HT1080 (cell line): ENCODE measurements around a stretch of chr22.

DNA sequence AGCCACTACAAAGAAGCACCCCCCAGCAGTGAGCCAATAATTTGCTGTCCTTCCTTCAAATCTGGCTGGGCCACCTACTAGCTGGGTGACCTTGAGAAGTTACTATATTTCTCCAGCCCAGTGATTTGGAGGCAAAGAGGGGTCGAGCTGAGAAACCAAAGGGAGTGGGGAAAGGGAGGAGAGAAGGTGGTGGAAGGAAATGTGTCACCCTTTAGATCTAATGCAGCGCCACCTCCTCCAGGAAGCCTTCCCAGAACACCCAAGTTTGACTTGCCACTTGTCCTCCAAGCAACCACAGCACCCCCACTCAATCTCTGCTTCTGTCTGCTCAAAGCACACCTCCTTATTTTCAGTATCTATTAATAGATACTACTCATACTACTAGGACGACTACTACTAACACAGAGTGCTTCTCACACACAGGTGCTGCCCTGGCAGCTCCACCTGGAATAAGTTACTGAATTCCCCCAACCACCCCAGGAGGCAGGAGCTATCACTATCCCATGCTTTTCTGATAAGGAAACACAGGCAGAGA, 13.5 kb downstream of the RAC2 start:
RAMPAGE:
- cytosol, long total RNA = no peak
- long total RNA = no peak
- nucleus, long total RNA = no peak

DNA sequence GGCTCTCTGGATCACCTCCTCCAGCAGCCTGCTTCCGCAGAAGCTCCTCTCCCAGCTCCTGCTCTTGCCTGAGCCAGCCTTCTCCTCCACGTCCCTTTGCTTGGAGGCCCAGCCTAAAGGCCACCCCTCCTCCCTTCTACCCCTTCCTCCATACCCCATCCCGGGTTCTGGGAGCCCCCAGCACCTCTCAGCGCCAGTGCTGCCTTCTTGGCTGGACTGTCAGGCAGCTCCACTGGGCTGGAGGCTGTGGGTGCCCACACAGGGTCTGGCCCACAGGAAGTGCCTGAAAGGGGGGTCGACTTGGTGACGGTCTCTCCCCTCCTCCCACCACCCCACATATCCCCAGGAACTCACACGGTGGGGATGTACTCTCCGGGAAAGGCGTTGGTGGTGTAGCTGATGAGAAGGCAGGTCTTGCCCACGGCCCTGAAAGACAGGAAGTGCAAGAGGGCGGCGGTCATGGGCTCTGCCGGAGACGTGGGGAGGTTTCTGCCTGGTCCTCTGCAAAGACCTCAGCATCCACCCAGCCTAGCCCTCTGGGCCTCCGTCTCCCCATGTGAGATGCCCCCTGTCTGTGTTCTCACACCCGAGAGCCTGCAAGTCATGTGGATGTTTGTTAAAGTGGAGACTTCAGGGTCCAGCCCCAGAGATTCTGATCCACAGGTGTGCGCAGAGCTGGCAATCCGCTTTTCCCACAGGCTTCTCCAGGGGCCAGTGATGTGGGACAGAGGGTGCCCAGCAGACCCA, 2.7 kb downstream of the RAC2 start:
RAMPAGE:
- cytosol, long total RNA = no peak
- long total RNA = no peak
- nucleus, long total RNA = no peak

GRCh38 chr22:37289876-37290194, 7.5 kb downstream of the CYTH4 start:
RAMPAGE:
- cytosol, long total RNA = no peak
- long total RNA = no peak
- nucleus, long total RNA = no peak

GRCh38 chr22:37374642-37375094, 52.6 kb downstream of the ELFN2 start:
RAMPAGE:
- cytosol, long total RNA = no peak
- long total RNA = no peak
- nucleus, long total RNA = no peak

DNA sequence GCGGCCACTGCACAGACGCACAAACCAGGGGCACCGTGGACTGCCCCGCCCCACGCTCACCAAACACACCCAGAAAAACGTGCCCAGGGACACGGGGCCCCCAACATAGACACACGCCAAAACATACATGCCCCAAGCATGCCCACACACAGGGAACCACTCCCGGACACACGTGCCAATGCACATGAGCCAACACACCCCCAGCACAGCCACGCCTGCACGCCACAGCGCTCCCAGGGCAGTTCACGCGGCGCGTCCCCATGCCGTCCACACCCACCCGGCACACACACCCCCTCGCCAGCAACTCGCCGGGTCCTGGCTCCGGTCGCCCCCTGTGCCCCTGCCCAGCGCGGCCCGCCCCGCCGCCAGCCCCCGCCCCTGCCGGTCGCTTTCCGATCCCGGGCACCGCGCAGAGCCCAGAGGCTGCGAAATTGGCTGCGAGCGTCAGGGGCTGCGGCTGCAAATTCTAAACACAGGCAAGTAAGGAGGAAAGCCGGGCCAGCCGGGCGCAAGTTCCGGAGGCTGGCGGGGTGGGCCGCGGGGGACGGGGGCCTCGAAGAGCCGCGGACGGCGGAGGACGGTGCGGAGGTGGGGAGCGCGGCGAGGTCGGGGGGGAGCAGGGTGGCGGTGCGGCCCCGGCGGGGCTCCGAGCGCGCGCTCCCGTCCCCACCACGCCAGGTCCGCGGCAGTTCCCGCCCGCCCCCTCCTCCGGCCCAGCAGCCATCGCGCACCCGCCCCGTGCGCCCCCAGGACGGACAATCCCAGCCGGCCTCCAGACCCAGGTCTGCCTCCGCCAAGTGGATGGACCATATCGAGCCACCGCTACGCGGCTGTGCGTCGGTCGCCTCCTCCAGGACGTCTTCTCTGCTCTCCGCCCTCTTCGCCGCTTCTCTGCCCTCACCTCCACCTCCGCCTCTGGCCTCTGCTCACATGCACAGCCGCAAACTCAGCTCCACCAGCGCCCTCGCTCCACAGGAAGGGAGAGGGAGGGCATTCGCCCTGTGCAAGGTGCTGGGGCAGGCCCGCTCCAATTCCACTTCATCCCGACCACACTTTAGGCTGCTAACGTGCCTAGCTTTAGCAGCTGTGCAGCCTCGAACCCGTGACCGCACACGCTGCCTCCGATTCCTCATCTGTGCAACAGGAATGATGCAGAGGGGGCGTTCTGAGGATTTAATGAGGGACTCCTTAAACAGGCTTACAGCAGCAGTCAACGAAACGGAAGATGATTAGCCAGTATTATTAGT, 7.3 kb downstream of the ELFN2 start:
RAMPAGE:
- cytosol, long total RNA = no peak
- long total RNA = no peak
- nucleus, long total RNA = no peak

DNA sequence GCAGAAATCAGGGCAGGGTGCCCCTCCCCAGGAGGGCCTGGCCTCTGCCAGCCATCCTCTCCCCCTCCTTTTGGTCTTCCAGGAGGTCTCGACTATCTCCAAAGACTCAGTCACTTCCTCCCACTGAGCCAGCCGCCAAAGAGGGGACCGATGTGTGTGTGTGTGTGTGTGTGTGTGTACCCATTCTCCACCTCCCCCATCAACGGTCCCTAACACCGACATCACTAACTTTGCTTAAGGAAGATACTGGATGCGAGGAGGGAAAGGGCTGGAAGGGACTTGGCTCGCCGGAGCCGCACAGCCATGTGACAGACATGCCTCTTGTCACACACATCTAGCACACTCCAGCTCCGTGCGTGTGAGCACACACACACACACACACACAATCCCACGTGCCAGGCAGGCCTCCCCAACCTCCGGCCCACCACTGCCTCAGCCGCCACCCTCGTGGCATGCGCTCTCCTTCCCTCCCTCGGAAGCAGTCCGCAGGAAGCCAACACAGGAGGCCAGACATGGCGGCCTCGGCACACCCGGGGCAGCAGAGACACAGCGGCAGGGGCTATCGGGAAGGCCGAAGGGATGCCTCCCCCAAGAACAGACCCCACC, 1.3 kb downstream of the MFNG start:
RAMPAGE:
- cytosol, long total RNA = no peak
- long total RNA = no peak
- nucleus, long total RNA = no peak

DNA sequence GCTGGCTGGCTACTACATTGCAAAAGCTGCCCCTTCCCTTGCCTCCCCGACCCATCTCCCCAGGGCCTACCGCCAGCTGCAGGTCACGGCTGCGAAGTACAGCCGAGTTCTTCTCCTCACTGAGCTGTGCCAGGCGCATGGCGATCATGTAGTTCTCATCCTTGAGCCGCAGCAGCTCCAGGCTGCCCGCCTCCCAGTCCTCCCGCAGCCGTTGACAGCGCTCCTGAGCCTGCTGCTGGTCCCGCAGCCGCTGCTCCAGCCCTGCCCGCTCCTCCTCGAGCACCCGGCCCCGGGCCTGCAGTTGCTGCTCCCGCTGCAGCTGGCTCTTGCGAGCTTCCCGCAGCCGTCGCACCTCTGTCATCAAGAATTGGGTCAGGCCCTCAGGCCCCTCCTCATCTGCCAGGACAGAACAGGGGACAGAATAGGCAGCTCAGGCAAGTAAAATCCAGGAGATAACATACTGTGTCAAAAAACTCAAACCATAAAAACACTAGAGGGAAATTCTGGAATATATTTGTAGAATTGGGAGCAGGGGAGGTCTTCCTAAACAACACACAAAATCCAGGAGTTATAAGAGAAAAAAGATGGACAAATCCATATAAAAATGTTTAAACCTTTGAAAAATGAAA, 3.2 kb downstream of the CARD10 start:
RAMPAGE:
- cytosol, long total RNA = no peak
- long total RNA = no peak
- nucleus, long total RNA = no peak

DNA sequence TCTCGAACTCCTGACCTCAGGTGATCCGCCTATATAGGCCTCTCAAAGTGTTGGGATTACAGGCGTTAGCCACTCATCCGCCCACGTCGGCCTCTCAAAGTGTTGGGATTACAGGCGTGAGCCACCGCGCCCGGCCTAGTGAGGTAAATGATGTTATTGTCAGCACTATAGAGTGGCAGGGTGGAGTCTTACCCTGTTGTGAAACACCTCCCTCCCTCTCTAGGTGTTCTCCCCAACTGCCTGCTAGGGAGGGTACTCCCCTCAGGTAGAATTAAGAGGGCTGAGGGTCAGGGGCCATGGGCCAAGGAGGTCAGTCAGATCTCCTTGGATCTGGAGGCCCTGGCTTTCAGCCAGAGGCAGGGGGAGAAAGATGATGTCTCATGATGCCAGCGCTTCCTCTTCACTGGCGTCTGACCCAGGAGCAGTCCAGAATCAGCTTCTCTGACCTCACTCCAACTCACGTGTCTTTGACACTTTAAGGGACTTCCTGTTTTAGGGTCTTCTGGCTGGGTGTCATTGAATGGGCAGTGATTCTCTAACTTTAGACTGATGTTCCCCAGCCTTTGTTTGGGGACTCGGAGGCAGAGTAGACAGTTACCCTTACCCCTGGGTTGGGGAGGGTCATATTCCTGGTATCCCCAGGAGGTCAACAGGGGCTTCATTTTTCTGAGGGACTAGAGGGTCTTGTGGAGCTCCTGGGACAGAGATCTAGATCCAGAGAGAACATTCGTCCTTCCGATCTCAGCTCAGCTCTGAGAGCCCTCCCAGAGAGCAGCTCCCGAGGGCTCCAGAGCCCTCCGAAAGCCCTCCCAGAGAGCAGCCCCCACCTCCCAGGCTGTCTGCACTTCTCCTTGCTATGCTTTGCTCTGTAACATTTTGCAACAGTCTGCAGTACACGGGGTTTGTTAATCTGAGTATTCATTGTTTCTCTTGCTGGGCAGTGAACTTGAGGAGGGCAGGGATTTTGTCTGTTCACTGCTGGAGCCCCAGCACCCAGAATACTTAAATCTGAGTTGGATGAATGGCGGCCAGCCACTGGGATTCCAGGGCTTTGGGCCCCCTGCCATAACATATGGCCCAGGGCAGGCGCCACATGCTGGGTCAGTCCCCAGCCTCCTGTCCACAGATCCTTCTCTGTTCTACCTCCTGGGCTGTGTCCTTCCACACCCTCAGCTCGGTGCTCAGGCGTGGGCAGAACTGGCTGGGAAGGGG, 2.3 kb downstream of the GGA1 start:
RAMPAGE:
- cytosol, long total RNA = no peak
- long total RNA = no peak
- nucleus, long total RNA = no peak

GRCh38 chr22:37642478-37643113, 3.1 kb downstream of the SH3BP1 start:
RAMPAGE:
- cytosol, long total RNA = no peak
- long total RNA = no peak
- nucleus, long total RNA = no peak

DNA sequence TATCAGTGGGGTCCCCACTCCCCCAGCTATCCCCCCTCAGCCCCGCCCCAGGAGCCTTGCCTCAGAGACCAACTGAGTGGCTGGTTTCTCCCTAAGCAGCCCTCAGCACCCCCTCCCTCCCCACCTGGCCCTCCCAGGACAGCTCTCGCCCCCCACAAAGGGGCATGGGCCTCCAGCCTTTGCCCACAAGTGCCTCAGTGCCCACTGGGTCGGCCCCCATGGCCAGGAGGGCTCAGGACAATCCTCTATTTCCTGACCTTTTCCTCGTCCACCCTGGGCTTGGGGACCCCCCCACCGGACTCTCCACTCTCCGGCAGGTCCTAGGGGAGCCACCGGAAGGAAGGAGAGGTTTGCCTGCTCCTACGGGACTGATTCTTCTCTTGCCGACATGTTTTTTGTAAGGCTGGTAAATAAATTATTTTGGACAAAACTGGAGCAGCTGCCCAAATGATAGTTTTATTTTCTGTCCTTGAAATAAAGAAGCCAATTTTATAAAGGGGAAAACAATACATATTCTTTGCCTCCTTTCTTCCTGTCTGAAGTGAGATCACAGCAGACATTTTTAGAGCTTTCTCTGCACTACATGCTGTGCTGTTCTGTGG, 2.8 kb upstream of the PDXP start:
RAMPAGE:
- cytosol, long total RNA = no peak
- long total RNA = no peak
- nucleus, long total RNA = no peak

GRCh38 chr22:37739035-37739909, 42.4 kb downstream of the TRIOBP start:
RAMPAGE:
- cytosol, long total RNA = no peak
- long total RNA = no peak
- nucleus, long total RNA = no peak

RAMPAGE:
- cytosol, long total RNA = no peak
- long total RNA = no peak
- nucleus, long total RNA = no peak
Observed at GRCh38 chr22:37765952-37766176, 39.2 kb upstream of the H1-0 start.

GRCh38 chr22:37779284-37780485, 25.3 kb upstream of the H1-0 start:
RAMPAGE:
- cytosol, long total RNA = no peak
- long total RNA = no peak
- nucleus, long total RNA = no peak

GRCh38 chr22:37854889-37855386, 5.7 kb downstream of the EIF3L start:
RAMPAGE:
- cytosol, long total RNA = no peak
- long total RNA = no peak
- nucleus, long total RNA = no peak

DNA sequence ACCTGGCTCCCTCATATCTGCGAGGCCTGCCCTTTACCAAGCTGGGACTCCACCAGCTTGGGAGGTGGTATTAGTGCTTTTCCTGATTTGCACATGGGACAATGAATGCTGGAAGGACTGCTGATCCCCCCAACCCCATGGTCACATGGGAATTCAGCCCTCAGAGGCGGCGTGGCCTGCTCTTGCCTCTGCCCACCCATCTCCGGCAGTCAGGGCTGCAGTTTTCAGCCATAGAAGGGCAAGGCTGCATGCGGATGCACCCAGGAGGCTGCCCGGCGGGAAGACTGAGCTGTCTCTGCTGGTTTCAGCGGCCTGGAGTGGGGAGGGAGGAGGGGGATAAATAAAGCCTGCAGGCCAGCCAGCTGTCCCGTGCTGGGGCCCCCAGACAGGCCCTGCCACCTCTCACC, 4.7 kb downstream of the MICALL1 start:
RAMPAGE:
- cytosol, long total RNA = no peak
- long total RNA = no peak
- nucleus, long total RNA = no peak

GRCh38 chr22:37911232-37911637, 5.1 kb downstream of the MICALL1 start:
RAMPAGE:
- cytosol, long total RNA = no peak
- long total RNA = no peak
- nucleus, long total RNA = no peak

DNA sequence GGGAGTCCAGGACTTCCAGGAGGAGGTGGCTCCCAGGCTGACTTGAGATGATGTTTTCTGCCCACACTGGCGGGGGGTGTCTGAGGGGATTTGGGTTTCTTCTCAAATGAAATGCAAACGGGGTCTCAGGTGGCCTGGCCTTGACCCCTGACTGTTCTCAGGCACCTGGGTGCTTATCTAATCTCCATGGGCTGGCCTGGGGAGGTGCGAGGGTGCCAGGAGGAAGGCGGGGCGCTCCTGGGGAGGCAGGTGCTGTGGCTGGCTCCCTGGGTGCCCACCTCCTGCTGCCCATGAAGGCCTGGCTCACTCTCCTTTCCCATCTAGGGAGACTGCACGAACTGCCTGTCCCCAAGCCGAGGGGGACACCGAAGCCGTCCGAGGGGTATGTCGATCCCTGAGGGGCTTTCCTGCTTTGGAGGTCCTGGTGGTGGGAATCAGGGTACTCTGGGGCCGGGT, 18.3 kb downstream of the MICALL1 start:
RAMPAGE:
- cytosol, long total RNA = no peak
- long total RNA = no peak
- nucleus, long total RNA = no peak

DNA sequence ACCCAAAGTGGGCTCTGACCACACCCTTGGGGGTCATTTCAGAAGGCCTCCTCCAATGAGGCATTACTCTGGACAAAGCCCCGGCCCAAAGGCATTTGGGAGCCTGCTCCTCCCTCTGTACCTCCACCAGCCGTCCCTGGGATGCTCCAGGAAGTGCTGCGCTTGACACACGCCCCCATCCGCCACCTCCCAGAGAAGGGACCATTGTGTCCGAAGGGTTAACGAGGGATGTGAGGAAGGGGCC, 31.8 kb upstream of the SOX10 start:
RAMPAGE:
- cytosol, long total RNA = no peak
- long total RNA = no peak
- nucleus, long total RNA = no peak

DNA sequence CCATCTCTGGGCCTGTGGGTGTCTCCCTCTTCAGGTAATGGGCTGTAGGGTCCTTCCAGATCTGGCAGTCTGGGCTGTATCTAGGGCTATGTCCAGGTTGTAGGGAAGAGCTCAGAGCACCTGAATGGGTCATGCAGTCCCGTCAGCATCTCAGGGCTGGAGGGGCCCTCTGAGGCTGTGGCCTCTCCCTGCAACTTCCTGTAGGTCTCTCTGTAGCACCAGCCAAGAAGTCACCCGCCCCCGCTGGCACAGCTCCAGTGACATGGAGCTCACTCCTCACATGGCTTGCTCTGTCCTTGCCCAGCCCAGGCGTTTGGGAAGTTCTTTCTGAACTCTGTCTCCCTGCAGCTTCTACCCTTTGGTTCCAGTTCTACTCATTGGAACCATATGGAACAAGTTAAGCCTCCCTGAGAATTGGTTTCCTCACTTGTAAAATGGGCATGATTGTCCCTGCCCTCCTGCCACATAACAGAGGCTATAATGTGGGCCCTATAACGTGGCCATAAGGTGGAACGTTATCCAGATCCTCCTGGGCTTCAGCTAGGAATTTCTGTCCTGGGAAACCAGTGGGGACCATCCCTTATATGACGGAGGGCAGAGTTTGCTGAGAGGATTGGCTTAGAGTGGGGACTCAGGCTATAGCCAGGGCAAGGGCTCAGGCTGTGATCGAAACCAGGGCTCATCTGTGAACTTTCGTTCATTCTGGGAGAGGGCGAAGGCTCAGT, 33.3 kb upstream of the SOX10 start:
RAMPAGE:
- cytosol, long total RNA = no peak
- long total RNA = no peak
- nucleus, long total RNA = no peak

DNA sequence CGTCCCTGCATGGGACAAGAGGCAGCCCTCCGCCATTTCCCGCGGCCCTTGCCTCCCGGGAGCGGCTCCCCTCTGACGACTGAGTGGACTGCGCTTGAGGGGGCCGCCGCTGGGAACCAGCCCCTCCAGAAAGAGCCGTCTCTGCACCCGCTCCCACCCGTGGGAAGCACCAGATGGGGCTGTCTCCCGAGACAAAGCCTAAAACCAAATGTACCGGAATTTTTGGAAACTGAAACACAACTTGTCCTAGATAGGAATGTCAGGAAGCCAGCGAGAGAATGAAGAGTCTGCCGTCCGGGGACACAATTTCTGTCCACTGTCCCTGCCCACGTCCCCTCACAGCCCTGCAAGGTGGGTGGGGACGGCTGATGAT, 18.2 kb upstream of the PICK1 start:
RAMPAGE:
- cytosol, long total RNA = no peak
- long total RNA = no peak
- nucleus, long total RNA = no peak